ENCODE data around the genes MAGEB2, SRPX and MID1IP1.

DNA sequence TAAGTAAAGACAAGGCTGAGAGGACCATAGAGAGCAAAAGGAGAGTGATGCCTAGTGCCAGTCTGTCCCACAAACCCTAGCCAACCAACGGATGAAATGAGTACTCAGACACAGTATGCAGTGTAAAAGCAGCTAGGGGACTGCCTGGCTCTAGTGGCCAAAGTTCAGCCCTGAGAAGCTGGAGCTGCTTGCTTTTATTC, 6.5 kb upstream of the DCAF8L1 start:
- PRO-cap, result no peak
- RAMPAGE, long total RNA, 2 experiments, result no peak in any of the 2 experiments

GRCh38 chrX:28847154-28847881, 260.1 kb downstream of the IL1RAPL1 start:
- PRO-cap, result bidirectional peak, plus-strand start at chrX:28847701, minus-strand start at chrX:28847609
- RAMPAGE, long total RNA, 2 experiments, result no peak in any of the 2 experiments

DNA sequence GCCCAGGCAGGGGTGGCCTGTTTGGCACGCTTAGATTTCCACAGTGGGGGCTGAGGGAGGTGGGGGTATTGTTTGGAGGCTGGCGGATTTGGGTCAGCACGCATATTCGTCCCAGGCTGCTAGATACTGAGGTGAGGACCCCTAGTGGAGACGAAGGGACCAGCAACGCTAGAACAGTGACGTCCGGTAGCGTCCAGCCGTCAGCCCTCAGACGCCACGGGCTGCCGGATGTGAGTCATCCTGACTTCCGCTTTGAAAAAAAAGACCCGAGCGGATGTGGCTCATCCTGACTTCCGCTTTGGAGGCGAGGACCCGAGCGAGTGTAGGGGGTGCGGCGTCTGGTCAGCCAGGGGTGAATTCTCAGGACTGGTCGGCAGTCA, at the start of gene MAGEB2:
Gene MAGEB2, plus strand, starts transcription at position 290 of the 380 bp plus-strand sequence.
- PRO-cap, result no peak
- RAMPAGE, long total RNA, 2 experiments, result no peak in any of the 2 experiments

DNA sequence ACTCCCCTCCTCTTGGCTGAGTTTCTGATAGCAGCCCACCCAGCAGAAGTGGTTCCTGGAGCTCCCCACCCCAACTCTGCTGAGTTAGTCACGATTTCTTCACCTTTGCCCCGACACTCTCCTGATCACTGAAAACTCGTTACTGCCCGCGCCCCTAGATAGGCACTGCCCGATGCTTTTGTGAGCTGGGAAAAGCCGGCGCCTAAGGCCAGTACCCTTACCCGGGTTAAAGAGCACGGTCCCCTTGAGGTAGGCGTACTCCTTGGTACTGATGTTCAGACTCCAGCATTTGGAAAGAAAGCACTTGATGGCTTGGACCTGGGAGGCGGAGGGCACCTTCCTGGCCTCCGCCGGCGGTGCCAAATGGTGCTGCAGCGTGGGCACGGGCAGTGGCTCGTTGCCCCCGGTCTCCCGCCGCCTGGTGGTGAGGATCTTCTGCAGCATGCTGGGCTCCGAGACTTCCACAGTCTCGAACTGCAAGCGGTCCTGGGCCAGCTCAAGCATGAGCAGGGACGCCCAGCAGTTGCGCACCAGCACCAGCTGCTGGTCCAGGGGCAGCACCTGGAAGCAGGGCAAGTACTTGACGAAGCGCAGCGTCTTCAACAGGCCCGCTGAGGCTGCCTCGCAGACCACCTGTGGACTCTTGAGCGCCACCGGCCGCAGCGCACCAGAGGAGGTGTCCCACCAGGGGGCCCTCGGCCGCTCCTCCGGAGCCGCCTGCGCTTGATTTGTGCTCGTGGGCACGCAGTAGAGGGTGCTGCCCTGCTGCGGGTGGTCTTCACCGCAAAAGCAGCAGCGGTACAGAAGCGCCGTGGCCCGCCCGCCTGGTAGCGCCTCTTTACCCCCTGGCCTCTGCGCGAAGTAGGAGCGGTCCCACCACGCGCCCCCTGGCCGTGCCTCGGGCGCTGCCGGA, 959 bp downstream of the NR0B1 start:
- PRO-cap, result no peak
- RAMPAGE, long total RNA, 2 experiments, result no peak in any of the 2 experiments

- PRO-cap, result no peak
- RAMPAGE, long total RNA, 2 experiments, result no peak in any of the 2 experiments
Measured at GRCh38 chrX:33725776-33726182, 406.3 kb downstream of the FAM47A start.

DNA sequence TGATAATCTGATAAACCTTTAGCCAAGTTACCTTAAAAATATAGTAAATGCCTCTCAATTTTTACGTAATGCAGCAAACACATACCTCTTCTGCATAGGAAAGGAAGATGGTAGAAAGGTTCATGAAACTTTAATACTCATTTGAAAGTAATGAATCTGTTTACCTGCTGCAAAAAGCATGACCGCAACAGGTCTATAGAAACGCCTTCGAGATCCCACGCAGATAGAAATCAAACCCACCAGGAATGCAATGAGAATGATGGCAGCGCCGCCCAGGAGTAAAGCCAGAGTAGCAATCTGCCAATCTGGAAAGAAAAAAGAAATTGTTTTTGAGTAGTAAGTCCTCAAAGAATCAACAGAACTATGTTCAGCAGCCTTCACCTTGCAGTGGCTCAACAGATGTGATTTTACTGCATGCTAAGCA, 18.0 kb downstream of the TMEM47 start:
- PRO-cap, result no peak
- RAMPAGE, long total RNA, 2 experiments, result no peak in any of the 2 experiments

- PRO-cap, result no peak
- RAMPAGE, long total RNA, 2 experiments, result no peak in any of the 2 experiments
Measured at GRCh38 chrX:34654165-34654938, 2.7 kb downstream of the TMEM47 start.

DNA sequence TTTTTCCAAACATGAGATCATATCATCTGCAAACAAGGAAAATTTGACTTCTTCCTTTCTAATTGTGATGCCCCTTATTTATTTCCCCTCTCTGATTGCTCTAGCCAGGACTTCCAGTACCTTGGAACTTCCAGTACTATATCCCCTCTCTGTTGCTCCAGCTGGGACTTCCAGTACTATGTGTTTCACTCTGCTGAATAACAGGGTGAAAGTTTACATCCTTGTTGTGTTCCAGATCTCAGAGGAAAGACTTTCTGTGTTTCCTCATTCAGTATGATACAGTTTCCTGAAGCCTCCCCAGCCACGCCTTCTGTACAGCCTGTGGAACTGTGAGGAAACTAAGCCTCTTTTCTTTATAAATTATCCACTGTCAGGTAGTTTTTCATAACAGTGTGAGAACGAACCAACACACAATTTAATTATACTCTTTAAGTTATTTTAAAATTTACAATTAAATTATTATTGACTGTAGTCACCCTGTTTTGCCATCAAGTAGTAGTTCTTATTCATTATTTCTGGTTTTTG, 381.2 kb upstream of the FAM47C start:
- PRO-cap, result bidirectional peak, plus-strand start at position 385 of the sequence, minus-strand start at position 199 of the sequence
- RAMPAGE, long total RNA, 2 experiments, result no peak in any of the 2 experiments

DNA sequence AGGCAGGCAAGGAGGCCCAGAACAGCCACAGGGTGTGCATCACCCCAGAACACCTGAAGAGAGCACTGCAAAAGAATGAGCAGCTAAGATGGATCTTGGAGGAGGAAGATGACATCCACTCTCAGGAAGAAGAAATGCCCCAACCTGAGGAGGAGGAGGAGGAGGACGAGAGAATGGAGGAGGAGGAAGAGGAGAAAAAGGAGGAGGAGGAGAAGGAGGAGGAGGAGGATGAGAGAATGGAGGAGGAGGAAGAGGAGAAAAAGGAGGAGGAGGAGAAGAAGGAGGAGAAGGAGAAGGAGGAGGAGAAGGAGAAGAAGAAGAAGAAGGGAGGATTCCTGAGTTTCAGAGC, 288.1 kb upstream of the FAM47C start:
- PRO-cap, result no peak
- RAMPAGE, long total RNA, 2 experiments, result no peak in any of the 2 experiments

DNA sequence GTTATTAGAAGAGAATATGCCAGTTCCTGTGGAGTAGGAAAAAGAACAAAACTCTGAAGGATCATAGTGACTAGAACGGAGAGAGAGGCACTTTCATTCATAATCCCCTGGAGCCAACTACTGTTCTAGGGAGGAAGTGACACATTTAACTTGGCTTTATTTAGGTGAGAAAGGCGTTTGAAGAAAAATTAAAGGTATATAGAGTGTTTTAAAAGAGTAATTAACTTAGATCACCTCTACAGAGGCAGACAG, 1.7 kb downstream of the LANCL3 start:
- PRO-cap, result no peak
- RAMPAGE, long total RNA, 2 experiments, result no peak in any of the 2 experiments

DNA sequence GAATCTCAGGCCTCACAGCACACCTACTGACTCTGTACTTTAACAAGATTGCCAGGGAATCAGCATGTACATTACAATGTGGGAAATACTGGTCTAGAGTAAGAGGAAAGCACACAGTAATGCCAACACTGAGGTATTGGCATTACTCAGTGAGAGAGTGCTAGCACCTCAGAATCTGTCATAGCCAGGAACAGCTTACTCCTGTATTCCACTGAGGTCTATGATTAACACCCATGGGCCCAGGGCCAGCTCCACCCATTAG, 56.0 kb downstream of the LANCL3 start:
- PRO-cap, result no peak
- RAMPAGE, long total RNA, 2 experiments, result no peak in any of the 2 experiments

DNA sequence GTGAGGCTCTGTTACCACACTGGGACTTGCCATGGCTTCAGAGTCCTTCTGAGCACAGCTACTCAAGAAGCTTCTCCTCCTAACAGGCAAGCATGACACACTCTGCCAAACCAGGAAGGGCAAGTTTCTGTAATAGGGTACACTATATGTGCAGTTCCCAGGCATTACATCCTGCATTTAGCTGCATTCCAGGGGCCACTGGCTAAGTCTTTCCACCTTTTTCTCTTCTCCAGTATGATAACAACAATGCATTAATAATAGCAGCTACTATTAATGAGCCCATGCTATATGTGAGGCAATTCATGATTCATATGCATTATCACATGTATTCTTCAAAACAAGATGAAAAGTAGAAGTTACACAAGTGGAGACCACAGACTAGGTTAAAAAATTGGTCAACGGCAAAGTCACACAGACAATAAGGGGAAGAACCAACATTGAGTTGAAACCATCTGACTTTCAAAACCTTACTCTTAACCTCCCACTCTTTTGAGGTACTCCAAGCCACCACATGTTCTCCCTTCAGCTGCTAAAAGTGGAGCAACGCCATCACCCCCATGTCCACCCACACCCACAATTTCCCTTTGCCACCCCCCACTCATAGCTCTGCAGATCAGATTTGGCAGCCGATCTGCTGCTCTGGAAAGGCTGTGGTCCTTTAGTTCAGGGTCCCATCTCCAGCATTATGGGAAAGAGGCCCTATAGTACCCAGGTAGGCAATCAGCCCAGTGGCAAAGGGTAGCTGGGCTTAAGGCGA, 33.7 kb upstream of the CYBB start:
- PRO-cap, result no peak
- RAMPAGE, long total RNA, 2 experiments, result no peak in any of the 2 experiments

DNA sequence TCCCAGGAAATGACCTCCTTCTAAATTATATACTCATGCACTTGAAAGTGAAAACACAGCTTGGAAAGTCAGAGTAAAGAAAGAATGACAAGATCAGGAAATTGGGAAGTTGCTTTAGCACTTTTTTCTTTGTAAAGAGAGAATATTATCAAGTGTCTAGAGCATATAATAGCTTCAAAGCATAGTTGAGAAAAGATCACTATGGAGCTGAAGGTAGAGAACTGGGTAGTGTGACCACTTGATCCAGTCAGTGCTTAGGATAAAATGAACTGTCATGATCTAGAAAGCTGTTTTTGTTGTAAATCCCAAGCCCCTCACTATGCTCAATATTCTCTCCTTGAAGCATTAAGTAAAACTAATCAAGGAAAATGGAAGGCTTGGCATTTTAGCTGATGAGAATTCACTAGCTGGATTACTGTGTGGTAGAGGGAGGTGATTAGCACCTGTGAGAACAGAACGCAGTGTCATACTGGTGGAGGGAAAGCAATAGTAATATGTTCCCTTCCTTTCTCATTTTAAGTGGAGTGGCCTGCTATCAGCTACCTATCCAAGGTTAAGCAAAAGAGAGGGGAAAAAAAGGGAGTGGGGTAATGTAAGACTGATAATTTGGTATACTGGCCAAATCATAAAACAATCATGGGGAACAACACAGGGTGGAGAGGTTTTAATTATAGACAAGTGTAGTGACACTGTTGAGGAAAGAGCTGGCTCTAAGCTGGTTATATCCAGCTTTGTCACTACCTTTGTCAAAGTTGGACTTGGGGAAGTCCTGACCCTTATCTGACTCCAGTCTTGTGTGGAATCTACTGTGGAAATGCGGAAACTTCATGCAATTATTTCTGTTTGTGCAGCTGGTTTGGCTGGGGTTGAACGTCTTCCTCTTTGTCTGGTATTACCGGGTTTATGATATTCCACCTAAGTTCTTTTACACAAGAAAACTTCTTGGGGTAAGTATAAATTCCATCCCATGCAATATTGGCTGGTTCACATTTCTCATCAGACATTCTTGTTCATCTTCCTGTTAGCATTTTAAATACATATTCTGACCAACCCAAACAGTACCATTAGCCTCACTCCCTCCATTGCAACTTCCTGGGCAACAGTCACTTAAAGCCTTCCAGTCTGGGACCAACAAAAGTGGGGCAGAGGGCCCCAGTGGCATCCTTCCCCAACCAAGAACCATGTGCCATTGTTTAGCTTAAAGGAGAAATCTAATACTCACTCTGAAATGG, 1.8 kb downstream of the CYBB start:
- PRO-cap, result no peak
- RAMPAGE, long total RNA, 2 experiments, result no peak in any of the 2 experiments

GRCh38 chrX:37786581-37786913, 6.7 kb downstream of the CYBB start:
- PRO-cap, result no peak
- RAMPAGE, long total RNA, 2 experiments, result no peak in any of the 2 experiments

- PRO-cap, result bidirectional peak, plus-strand start at chrX:38220242, minus-strand start at chrX:38220122
- RAMPAGE, long total RNA, 2 experiments, result no peak in any of the 2 experiments
Measured at GRCh38 chrX:38219928-38220371, 721 bp downstream of the SRPX start.

DNA sequence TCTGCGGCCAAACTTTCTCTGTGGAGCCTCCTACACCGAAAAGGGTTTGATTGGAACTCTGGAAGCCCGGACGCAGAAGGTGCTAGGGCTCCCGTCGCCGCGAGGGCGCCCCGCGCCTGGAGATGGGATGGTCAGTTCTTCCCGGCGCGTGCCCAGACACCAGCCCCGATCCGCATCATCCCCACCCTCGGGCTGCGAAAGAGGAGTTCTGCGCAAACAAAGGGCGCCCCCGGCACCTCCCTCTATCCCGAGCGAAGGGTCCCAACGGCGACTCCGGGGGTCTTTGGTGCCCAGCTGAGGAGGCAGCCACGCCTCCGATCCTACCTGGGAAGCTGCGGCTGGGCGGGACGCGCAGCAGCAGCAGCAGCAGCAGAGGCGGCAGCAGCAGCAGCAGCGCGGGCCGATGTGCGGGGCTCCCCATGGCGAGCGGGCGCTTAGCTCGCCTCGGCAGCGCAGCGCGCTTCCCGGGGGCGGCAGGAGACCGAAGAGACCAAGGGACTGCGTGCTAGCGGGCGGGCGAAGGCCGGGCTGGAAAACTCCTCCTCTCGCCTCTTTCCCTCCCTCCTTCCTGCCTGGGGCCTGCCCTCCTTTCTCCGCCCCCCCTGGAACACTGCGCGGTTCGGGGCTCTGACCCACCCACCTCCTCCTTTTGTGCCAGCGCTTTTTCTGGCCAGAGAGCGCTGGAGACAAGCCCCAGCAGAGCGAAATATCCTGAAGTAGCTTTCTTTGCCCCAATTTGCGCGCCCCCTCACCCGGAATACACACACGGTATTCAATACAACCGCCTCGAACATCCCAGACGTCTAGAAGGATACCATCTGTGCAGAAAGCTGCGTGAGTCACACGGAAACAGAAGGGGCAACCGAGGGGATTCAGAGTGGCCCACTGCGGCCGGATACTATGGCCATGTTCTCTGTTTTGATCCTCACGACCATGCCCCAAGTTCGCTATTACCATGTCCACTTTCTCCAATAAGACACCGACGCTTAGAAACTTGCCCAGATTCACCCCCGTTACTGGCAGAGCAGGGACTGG, at the start of gene SRPX:
Gene SRPX, minus strand, starts transcription at position 500 of the 1,035 bp plus-strand sequence.
- PRO-cap, result unidirectional peak, plus-strand start at position 134 of the sequence; bidirectional peak, plus-strand start at position 673 of the sequence, minus-strand start at position 537 of the sequence
- RAMPAGE, long total RNA, 2 experiments, result start-site peak on the minus strand in 2 of 2 experiments, centred at positions 485 to 511 of the sequence, 169 to 200 reads per replicate

DNA sequence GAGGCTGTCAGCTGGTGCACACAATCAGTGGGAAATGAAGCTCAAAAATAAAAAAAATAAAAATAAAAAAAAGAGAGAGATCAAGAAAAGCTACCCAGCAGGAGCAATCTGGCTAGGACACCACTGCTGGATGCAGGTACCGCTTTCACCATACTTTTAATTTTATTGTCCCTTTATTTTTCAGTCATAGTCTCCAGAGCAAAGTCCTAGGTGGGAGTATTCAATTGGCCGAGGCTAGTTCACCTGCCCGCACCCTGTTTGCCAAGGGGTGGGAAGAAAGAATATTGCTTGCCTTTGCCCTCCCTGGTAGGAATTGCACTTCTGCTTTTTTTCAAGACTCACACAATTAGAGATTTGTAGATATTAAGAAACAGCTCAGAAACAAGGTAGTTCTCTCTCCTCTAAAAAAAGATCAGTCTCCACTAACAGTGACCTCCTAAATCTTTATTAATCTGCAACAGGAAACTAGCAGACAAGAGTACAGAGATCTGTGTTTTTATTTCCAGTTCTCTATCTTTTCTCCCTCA, 9.2 kb upstream of the RPGR start:
- PRO-cap, result no peak
- RAMPAGE, long total RNA, 2 experiments, result no peak in any of the 2 experiments

GRCh38 chrX:38800925-38802256, at the start of gene MID1IP1:
Gene MID1IP1 (plus strand): TSS chrX:38801459.
- PRO-cap, result unidirectional peak, plus-strand start at chrX:38801459; unidirectional peak, plus-strand start at chrX:38801659
- RAMPAGE, long total RNA, 2 experiments, result start-site peak on the plus strand in 2 of 2 experiments, at chrX:38801418-38801463 at its widest, 26 to 27 reads per replicate

DNA sequence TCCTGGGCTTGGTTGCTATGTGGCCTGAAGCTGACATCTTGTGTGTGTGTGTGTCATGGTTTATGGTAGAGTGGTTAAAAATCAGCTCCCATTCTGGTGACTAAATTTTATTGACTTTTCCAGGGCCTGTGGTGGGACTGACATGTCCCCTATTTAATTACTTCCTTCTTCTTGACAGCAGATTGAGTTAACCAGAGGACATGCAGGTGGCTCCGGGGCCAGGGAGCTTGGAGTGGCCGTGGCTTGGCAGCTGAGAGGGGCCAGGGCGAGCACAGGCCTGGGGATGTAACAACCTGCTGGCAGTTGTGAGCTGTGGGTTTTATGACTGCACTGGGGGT, 185.9 kb downstream of the MID1IP1 start:
- PRO-cap, result no peak
- RAMPAGE, long total RNA, 2 experiments, result no peak in any of the 2 experiments

DNA sequence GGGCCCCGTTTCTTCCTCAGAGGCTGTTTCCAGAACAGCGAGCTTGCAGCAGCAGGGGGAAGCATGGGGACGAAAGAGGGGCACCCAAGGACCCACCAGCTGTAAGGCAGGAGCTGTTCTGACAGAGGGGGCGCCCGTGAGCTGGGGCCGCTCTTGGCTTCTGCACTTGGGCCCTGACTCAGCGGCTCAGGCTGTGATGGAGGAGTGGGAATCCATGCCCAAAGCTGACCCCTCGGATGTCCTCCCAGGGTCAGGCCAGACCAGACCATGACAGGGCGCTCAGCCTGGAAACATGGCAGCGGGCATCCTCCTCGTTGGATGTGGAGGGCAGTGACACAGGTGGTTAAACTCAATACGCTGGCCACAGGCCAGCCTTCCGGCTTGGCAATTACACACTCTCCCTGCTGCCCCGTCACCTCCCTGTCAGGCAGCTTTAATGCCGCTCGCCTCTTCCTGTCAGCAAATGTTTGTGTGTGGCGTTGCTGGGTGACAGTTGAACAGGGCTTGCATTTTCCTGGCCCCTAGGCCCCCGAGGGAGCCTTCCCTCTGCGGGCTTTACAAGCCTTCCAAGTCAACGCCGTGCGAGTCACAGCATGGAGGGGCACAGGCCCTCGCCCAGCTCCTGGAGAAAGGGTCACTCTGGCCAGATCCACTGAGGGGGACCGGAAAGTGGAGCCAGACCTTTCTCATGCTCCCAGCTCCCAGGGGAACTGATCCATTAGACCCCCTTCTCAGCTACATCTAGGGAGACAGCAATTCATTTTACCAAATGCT, 620.1 kb downstream of the BCOR start:
- PRO-cap, result no peak
- RAMPAGE, long total RNA, 2 experiments, result no peak in any of the 2 experiments